Hair follicle dermal papilla cell (primary cell): Measurements from ENCODE around the genes PCSK2 and DZANK1.

DNA sequence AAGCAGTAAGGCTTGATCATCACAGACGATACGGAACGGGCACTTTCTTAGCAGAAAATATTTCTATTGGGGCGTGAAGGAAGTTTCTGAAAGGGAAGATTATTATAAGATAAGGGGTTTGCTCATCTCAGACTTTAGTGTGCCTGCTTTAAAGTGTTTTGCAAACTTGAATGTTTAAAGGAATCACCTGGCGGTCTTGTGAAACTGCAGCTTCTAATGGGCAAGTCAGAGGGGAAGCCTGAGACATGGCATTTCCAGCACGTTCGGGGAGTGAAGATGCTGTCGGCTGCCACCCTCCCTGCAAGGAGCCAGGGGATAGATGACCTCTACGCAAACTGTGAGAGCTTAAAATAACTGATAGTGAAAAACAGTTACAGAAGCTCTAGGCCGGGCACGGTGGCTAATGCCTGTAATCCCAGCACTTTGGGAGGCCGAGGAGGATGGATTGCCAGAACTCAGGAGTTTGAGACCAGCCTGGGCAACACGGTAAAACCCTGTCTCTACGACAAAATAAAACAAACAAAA is 2.2 kb upstream of the KIF16B start:
- CAGE, long polyA plus RNA: no peak

DNA sequence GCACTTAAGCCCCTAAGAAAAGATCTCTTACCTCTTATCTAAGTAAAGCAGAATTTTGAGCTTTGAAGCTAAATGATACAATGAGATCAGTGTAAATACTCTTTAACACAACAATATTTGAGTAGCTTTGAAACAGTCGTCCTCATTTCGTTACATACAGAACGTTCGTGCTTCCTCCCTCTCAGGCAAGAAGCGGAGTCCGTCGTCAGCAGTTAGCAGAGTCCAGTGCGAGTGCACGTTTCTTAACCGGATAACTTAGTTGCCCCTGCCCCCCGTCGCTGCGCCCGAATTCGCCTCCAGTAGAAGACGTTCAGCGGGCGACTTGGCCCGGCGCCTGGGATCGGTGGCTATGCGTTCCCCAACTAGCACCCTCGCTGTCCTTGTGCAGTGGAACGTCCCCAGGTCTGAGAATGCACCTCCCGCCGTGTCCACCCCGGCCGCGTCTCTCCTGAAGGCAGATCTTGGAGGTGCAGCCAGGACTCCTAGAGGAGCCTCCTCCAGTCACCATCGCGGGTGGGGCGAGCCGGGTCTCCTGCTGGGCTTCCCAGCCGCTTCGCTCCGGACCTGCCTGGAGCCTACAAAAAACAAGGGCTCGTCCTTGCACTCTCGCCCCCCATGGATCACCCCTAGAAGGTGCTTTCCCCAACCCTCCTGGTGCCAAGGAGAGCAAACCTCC is 955 bp upstream of the PCSK2 start:
- CAGE, long polyA plus RNA: no peak

- CAGE, long polyA plus RNA: no peak
These were observed at the start of gene PCSK2 for GRCh38 chr20:17226423-17227538. PCSK2 (plus strand) TSS chr20:17227040.

DNA sequence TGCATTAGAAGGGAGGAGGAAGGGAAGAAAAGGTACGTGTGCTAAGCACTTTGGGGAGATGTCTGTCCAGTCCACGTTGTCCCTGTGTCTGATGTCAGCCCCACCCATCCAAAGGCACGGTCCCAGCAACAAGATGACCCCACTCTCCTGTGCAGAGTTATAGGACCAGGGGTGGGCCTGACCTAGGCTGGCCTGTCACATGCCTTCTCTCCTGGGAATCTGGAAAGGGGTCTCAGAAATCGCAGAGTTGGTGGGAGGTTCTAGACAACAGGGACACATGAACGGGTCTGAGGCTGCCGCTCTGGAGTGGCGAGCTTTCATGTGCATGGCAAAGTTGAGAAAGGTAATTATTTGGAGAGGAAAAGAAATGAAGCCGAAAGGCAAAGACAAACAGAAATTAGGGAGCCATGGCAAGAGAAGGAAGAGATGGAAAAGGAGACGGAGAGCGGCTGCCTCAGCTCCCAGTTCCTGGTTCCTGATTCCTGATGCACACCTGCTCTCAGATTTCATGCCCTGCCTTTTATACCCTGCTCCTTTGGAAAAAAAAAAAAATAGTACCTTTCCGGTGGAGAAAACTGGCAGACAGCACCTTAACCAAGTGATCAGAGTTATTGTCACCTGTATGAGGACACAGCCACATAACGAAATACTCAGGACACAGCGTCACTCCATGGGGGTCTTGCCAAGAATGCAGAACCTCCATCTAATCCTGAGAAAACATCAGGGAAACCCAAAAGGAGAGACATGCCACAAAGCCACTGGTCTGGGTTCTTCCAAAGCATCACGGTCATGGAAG is 29.3 kb downstream of the BFSP1 start:
- CAGE, long polyA plus RNA: no peak

DNA sequence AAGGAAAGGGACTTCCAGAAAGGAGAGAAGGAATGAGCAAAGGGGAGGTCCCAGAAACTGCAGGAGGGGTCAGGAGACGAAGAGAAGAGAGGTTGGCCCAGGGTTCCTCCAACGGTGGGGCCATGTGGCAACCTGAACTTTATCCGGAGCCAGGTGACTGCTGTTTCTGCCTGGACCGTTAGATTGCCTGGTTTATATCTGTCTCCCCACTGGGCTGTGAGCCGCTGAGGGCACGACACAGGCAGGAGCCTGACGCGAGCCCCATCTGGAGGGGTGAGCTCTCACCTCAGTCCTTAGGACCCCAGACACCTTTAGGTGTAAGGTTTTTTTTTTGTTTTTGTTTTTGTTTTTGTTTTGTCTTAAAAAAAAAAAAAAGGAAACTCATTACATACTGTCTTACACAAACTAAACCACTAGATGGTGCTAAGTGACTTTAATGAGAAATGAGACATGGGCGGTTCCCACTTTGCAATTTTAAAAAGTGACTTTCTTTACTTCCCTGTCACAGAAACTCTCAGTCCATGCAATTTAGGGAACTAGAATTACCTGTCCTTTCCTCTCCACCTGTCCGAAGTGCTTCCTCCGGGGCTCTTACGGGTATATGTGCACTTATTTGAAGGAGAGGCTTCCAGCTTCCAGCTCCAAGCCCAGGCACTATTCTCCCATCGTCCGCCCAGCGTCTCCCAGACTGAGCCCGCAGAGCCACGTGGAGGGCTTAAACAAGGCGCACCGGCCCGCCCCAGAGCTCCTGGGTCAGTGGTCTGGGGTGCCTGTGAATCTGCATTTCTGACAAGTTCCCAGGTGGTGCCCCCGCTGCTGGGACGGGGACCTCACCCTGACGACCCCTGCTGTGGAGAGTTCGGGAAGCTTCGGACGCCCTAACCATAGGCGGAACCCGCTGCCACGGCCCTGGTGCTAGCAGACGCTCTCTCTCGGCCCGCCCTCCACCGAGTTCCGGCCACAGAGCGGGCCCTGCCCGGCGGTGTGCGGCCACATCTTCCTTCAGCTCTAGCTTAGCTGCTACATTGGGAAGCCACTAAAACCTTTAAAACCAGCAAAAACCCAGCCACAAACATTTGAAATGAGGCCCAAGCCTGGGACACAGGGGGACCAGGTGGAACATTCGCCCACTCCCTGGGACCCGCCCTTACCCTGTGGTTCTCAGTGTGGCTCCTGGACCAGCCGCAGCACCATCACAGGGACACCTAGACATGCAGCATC is 26.2 kb downstream of the BFSP1 start:
- CAGE, long polyA plus RNA: no peak

DNA sequence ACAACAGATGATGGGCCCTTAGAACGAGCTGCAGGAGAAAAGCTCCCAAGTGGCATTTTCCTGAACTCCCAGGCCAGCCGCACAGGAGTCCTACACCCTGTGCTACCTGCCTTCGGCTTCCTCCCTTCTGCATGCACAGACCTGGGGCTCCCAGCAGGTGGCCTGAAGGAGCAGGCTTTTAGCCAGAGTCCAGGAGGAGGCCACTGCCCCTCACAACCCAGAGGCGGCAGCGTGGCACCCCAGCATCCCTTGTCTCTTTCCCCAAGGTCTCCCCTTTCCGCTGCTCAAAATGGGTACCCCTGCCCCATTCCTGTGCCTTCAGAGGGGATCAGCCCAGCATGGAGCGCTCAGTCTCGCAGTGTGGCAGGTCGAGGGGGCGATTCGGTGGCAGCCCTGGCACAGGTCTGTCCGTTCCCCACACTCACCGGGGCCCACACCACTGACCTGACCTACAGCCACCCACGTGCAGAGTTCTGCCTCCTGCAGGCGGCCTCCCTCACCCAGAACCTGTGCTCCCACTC is 41.6 kb downstream of the DSTN start:
- CAGE, long polyA plus RNA: no peak

- CAGE, long polyA plus RNA: no peak
These were observed 26.5 kb downstream of the RRBP1 start for GRCh38 chr20:17655209-17656300.

GRCh38 chr20:17680877-17681397 is 1.1 kb downstream of the RRBP1 start:
- CAGE, long polyA plus RNA: no peak

- CAGE, long polyA plus RNA: no peak
These were observed 1.3 kb upstream of the RRBP1 start for GRCh38 chr20:17683208-17683800.

DNA sequence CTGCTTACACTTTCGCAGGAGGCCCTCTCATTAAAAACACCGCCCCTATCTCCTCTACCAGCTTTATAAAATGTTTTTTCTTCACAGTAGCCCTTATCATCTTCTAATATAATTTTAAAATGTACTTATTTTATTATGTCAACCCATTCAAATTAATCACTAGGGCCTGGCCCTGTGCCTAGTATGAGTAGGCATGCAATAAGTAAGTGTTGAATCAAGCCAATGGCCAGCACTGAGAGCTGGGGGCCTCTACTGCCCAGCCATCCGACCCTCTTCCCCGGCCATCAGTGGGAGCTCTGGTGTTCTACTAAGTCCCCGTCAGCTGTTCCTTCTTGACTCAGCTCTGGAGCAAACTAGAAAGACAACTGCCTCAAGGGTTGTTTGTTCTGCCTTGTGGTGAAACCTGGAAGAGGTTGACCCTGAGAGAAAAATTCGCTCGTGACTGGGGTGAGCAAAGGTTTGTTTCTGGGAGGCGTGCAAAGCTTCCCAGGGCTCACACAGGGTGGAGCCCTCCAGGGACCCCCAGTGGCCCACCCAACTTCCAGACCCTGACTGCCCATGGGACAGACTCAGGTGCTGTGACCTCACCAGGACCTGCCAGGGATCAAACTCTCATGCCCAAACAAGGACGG is 50.2 kb downstream of the BANF2 start:
- CAGE, long polyA plus RNA: no peak

DNA sequence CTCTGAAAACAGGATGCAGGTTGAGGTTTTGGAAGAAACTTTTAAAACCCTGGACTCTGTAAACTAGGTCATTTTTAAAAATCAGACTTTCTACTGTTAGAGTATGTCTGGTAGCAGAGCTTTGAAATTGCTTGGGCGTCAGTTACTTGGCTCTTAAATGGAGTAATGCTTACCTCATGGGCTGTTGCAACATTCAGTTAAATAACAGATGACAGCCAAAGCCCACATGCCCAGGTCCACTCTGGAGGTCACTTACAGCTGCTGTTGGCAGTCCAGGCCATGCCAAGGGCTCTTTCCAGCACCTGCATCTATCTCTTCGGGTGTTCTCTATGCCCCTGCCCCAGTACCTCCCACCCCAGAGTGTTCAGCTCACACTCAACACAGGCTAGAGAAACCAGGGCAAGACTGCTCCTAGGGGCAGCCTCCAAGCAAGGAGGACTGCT is 96.4 kb downstream of the BANF2 start:
- CAGE, long polyA plus RNA: no peak

DNA sequence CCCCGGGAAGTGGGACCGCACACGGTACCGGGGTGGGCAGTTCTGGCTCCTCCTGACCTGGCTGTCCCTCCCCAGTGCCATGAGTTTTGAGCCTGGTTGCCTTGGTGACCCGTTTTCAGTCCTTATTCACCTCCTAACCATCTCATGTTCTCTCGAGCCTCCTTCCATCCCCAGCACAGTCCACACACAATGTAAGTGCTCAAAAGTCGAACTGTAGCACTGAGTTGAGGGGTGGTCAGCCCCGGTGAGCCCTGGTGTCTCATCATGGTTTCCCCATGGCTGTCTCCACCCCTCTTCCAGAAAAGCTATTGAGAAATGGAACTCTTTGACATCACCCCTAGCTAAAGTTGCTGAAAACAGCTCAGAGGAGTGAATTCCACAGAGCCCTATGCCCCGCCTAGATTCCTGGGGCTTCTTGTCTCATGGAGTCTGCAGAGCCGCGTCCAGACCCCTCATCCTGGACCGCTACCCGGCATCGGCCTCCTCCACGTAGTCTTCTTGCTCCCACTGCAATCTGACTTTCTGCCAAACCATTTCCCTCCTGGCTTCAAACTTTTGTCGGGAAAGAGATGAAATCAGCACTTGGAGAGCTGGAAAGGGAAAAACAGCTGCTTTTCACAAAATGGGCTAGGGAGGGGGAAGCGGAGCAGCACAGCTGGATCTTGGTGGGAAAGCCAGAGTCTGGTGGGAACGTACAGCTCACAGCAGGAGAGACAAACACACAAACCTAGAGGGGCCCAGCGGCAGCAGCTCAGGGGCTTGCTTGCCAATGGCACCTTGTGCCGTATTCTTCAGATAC is 132.3 kb downstream of the SNX5 start:
- CAGE, long polyA plus RNA: no peak

GRCh38 chr20:17869463-17869850 is 99.1 kb downstream of the SNX5 start:
- CAGE, long polyA plus RNA: no peak

GRCh38 chr20:18033128-18033550 is 24.6 kb downstream of the OVOL2 start:
- CAGE, long polyA plus RNA: no peak

DNA sequence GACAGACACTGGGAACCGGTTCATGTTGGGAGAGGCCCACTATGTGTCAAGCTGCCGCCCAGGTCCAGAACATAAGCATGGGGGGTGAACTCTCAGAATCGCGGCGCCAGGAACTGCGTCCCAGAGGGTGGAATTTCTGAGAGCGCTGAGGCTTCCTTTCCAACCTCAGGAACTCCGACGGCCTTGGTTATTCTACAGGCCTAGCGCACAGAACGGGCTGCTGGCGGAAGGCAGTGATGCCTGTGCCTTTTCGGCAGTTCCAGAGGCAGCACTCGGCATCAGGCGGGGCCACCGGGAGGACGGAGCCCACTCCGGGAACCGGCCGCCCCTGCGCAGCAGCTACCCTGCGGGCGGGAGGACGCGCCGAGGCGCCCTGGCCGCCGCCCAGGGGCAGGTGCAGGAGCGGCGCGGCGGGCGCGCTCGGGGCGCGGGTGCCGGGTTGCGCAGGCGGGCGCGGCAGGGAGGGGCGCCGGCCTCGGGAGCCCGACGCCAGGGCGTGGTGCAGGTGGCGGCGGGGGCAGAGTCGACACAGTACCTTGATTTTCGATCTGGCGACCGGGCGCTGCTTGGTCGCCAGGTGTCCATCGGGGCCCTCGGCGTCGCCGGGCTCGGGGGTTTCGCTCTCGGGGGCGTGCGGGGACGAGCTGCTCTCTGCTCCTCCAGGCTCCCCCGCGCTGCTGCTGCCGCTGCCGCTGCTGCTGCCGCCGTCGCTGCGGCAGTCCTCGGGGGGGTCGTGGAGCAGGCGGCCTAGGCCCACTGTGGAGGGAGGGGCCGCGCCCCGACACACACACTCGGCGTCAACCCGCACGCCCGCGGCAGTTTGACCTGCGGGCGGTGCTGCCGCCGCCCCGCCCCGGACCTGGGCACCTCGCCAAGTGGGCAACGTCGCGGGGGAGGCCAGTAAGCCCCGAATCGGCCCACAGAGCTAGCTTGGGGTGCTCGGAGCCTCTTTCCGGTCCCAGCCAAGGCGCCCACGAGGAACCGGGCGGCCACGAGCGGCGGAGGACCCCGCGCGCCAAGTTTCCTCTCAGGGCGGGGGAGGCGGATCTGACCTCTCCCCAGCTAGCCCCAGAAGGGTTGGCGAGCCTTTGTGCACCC is 1.2 kb downstream of the OVOL2 start:
- CAGE, long polyA plus RNA: no peak

GRCh38 chr20:18138825-18139389 is 1.2 kb downstream of the KAT14 start:
- CAGE, long polyA plus RNA: no peak

DNA sequence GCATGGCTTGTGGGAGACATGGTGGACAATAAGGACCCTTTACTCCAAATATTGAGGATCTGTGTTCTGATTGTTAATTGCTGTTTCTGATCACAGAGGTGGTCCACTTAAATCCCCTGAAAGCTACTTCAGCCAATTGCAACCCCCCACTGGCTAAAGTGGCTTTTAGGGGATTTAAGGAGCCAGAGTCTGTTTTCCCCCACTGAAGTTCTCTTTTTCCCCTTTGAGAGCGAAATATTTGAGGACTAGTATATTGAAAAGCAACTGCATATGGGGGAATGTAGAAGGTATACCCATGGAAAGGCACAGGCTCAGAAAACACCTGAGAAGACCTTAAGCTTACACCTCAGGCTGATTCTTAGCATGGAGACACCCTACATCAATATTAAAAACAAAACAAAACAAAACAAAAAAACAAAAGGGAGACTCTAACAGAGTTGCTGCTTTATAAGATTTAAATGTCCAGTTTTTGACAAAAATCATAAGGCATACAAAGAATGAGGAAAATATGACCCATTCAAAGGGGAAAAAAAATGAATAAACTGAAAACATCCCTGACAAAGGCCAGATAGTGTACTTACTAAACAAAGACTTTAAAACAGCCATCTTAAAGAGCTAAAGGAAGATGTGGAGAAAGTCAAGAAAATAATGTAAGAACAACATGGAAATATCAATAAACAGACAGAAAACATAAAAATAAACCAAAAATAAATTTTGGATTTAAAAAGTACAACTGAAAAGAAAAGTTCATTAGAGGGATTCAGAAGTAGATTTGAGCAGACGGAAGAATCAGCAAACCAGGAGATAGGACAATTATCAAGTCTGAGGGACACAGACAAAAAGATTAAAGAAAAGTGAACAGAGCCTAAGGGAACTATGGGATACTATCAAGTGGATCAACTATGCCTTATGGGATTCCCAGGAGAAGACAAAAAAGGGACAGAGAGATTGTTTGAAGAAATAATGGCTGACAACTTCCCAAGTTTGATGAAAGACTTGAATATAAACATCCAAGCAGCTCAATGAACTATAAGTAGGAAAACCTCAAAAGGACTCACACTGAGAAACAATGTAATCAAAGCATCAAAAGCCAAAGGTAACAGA is 10.6 kb downstream of the ZNF133 start:
- CAGE, long polyA plus RNA: no peak

DNA sequence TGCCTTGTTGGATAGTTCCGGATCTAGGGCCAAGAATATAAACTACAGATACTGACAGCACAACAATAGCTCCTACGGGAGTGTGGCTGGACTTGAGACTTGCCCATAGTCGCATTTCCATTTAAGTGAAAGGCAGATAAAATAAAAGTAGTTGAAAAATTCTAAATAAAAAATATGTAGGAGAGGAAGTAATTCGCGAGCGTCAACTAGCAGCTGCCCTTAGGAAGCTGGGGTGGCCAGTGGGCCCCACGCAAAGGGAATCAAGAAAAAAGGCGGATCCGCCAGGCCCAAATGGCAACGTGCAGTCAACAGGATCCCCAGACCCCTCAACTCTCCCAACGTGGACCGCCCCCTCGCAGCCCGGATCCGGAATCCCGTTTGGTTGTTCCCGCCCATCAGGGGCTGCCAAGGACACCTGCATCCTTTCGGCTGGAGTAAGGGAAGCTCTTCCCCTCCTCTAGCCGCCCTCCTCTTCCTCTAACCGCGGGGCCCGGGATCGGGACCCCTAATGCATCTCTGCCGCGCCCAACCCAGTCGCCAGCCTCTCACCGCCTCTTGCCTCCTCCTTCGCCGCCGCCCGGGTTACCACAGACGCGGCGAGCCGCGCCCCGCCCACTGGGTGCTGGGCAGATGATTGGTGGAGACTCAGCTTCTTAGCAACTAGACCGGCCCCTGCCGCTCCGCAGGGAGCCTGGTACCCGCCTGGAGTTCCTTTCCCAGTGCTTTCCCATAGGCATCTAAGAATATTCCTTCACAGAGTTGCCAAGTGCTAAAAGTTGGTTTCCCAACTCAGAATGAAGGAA is at the start of gene DZANK1:
Gene DZANK1 (minus strand): TSS at position 584 of the 803 bp plus-strand sequence.
- CAGE, long polyA plus RNA: no peak

DNA sequence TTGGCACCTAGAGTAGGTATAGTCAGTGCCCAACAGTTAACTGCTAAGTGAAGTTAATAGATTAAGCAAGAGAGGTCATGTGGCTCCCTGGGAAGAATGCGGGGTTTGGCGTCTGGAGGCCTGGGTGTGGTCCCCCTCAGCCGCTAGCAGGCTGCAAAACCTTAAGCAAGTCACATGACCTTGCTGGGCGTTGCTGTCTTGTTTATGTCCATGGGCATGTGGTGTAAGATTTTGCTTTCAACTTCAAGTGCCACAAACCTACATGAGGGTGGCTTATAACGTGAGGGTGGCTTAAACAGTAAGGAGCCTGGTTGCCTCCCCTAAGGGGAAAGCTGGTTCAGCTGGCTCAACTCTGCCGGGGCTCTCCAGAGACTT is 75.5 kb upstream of the SCP2D1 start:
- CAGE, long polyA plus RNA: no peak

GRCh38 chr20:18793823-18794977 is 19.4 kb upstream of the SCP2D1 start:
- CAGE, long polyA plus RNA: no peak